Temporal lobe (tissue), 2 donors: Measurements from ENCODE around the genes GRAMD4 and TAFA5.

DNA sequence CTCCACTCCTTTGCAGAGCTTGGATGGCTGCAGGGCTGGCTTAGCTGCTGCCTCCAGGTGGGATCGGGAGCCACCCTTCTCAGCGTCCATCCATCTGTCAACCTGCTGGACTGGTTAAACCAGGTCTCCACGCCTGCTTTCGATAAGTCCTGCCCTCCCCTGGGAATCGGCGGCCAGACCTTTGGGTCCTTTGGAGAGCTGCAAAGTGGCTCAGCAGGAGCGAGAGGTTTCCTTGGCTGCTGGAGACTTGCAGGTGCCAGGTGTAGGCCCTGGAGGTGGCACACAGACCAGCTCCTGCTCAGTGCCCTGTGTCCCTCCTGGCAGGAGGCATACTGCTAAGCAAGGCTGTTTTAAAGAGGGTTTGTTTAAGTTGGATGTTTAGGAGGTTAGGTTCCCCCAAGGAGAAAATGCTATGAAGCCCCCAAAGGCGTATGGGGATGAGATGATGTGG is 23.2 kb upstream of the GRAMD4 start:
- RAMPAGE, long total RNA = no peak

DNA sequence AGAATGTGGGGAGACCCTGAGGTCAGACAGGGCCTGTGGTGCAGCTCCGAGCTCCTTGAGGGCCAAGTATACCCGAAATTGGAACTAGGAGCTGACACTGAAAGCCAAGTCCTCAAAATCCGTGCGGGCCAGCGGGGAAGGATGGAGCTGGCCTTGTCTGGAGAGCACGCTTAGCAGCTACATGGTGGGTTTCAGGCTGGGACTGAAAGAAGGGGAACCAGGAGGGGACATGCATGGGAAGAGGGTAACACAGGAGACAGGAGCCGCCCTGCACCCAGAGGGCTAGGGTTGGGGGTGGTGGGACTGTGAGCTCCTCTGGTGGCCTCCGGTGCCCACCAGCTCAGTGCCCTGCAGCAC is 21.5 kb upstream of the GRAMD4 start:
- RAMPAGE, long total RNA = no peak

GRCh38 chr22:46599018-46599198 is 21.3 kb upstream of the GRAMD4 start:
- RAMPAGE, long total RNA = no peak

DNA sequence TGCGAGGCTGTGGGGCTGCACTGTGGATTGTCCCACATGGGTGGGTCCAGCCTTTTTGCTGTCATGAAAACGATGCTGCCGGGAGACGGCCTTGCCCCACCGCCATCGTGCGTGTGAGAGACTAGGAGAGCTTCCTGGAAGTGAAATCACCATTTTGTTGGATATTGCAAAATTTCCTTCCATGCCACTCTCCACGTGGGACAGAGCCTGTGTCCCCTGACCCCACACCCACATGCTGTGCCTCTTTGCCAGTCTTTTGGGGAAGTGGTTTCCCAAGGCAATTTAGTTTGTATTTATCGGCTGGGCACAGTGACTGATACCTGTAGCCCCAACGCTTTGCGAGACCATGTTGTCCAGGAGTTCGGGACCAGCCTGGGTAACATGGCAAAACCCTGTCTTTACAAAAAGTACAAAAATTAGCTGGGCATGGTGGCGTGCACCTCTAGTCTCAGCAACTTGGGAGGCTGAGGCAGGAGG is 18.1 kb upstream of the GRAMD4 start:
- RAMPAGE, long total RNA = no peak

DNA sequence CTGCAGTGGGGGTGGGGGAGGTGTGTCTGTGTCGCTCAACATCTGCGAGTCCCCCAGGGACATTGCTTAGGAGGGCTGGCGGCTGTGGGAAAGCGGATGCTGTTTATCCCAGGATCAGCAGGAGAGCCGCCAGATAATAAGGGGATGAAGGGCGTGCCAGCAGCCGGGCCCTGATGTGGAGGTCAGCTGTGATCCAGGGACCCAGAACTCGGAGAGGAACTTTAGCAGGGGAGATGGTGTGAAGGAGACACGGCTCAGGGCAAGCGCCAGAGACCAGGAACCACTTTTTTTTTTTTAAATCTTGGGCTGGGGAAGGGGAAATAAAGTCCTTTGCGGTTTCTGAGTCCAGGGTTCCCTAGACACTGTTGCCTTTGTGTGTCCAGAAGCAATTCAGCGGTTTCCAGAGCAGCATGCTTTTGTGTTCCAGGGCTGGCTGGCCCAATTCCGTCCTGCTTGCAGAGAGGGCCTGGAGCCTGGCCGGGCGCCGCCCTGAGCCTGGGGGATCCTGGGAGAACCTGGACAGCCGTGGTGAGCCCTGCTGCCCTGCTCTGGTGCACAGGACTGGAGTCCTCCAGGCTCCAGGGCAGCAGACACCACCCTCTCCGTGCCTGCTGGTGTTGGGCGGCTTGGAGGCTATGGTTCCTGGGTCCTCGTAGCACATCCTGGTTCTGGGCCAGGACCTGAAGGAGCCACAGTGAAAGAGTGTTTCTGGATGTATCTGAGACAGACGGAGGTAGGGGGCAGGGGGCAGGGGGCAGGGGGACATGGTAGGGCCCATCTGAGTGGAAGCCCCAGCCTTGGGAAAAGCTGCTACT is at the start of gene GRAMD4:
Gene GRAMD4, plus strand, starts transcription at position 554 of the 815 bp plus-strand sequence.
- RAMPAGE, long total RNA = no peak

GRCh38 chr22:46750853-46751502 is 11.5 kb upstream of the TBC1D22A start:
- RAMPAGE, long total RNA = no peak

DNA sequence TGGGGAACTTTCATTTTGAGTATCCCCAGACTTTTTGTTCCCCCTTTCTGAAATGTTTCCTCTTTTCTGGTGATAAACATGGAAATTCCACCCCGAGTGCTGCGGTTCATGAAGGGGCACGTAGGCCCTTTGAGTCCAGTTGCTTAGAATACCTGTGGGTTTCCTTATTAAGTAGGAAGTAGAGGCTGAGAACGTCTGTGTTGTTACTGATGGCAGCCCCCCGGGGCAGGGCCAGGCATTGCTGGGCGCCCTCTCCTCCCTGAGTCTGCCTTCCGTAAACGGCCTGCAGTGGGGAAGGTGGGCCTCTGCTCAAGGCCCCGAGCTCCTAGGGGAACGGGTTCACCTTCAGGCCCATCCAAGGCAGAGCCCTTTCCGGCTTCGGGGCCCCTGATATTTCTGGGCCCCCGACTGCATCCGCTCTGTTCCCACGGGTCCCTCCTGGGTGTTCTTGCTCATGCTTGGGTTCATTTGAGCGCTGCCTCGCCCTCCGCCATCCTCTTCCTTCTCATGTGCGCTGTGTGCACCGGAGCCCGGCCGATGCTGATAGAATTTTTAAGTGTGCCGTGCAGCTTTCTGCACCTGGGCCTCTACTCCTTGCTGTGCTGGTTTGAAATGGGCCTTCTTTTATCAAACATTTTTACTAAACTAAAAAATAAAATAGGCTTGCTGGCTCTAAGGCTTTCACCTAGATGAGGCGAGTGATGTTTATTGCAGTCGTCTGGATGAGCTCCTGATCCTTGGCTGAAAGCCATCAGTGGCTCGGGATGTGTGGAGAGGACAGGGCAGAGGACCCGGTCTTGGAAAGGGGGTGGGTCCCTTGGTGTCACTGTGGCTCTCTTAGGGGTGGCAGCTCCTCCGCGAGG is 12.1 kb downstream of the TBC1D22A start:
- RAMPAGE, long total RNA = no peak

DNA sequence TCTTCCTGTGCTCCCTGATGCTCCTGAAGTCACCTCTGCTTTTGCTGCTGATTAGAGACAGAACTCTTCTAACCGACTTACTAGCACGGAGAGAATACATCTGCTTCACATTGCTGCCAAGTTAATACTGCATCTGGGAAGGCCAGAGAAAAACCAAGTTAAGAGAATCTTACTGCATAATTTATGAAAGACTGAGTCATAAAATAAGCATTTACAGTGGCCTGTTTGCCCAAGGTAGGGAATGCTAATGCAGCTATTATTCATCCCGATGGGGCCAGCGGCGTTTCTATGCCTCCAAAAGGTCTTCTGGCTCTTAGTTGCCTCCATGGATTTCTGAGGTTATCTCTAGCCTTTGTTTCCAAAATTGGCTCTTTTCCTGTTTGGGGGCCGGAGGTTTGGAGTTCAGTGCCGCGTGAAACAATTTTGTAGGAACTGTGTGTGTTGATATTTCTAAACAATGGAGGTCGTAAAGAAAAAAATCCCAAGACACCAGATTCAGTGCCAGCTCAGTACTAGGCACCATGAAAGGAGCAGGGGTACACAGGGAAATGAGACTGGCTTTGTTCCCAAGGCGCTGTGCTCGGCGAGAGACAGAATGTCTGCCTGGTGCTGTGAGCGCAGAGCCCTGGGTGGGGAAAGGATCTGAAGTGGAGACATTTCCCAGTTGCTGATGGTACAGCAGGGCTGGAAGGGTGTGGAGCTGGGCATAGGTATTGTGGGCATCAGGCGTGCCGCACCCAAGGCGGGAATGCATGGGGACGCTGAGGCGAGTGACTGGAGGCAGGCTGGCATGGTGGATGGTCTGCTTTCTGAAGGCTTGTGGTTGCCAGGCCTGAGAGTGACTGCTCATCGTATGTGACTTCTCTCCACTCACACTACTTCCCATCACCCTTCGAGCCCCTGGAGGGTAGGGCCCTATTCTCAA is 67.2 kb downstream of the TBC1D22A start:
- RAMPAGE, long total RNA = no peak

GRCh38 chr22:46936168-46936976 is 173.9 kb downstream of the TBC1D22A start:
- RAMPAGE, long total RNA = no peak

DNA sequence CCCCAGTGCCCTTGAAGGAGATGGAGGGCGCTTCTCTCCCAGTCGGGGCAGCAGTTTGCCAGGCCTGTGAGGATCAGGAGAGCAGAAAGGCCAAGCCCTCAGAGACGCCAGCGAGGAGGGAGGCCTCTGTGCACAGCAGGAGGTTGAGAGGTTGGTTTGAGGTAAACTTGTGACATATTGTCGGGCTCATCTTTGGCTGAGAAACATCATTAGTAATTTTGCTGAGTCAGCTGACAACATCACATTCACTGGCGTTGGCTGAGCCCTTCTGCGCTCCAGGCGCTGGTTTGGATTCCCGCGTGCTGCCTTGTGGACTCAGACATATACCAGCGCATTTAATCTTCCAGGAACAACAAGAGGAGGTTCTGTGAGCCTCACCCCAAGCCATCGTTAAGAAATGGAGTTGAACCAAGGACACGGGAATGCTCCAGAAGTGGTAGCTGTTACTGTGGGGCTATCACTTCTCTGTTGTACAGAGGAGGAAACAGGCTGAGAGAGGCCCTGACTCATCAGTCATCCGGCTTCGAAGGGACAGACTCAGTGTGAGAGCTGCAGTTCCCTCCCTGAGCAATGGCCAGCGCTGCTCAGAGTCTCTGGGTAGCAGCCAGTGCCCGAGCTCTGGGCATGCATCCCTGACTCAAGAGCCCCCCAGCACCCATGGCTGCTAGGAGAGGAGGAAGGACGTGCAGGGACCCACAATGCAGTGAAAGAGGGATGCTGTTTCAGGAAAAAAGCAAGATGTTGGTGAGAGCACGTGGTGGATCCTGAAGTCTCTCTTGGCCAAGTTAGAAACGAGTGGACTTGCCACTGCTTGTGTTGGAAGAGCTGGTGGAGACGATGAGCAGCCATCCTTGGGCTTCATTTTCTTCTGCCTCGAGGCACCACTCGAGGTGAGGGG is 291.3 kb downstream of the TBC1D22A start:
- RAMPAGE, long total RNA = no peak

- RAMPAGE, long total RNA = no peak
These were observed 317.8 kb downstream of the TBC1D22A start for GRCh38 chr22:47080097-47080768.

DNA sequence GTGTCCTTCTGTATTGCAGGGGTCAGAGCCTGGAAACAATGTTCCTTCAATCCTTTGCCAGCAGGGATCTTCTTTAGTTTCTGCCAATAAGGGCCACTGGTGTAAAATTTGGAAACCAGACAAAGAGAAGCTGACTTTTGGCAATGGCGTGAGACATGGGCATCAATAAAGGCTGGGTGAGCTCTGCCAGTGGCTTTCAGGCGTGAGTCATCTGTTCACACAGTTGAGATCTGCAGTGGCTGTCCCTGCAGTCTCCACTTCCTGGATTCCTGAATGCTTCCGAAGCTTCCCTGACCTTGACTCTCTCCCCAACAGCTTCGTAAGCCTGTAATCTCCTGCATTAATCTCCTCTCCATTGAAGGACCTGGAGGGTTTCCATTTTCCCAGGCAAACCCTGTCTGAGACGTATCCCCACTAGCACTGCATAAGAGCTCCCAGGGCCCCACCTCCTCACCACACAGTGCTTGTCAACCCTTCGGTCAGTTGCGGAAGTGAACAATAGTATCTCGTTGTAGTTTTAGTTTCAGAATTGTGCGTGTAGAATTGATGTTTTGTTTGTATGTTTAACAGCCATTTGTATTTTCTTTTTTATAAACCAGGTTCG is 574.7 kb downstream of the TBC1D22A start:
- RAMPAGE, long total RNA = no peak

GRCh38 chr22:48478002-48478655 is 11.2 kb upstream of the TAFA5 start:
- RAMPAGE, long total RNA = no peak

GRCh38 chr22:48489006-48489911 is at the start of gene TAFA5:
Gene TAFA5, plus strand, starts transcription at chr22:48489553.
- RAMPAGE, long total RNA = no peak

- RAMPAGE, long total RNA = no peak
These were observed 231.8 kb downstream of the TAFA5 start for GRCh38 chr22:48721229-48721541.

DNA sequence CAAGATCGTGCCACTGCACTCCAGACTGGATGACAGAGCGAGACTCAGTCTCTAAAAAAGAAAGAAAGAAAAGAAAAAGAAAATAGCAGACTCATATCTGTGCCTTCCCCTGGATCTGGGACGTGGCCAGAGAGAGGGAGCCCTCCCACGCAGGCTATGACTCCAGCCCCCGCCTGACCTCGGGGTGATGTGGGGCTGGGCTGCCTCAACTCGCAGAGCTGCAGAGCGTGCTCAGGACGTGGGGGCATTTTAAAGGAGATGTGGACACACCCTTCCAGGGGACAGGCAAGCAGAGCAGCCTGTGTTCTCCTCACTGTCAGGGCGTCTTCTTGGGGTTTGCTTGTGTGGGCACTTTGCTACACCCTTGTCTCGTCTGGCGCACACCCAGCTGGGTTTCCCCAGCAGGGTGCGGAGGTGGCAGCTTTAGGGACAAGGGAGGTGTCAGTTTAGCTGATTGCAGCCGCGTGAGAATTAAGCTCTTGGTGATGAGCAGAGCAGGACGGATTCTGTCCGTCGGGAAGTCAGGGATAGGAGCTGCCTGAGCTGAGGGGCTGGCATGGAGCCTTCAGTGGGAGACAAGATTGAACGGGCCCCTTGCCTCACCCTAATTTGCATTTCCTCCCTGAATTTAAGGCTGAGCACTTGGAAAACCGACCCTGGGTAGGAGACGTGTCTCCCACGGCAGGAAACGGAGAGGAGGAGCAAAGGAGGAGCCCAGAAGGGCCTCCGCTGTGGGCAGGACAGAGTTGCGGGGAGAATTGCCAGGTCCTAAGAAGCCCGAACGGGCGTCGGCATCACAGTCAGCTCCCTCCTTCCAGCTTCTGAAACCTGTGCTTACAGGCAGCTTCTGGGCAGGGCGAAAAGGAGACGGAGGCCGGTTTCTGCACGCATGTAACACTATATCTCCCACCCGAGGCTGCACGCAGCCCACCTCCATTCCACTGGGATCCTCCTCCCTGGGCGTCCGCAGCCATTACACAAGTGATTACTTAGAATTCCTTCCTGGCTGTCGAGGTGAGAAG is 346.1 kb downstream of the BRD1 start:
- RAMPAGE, long total RNA = no peak

DNA sequence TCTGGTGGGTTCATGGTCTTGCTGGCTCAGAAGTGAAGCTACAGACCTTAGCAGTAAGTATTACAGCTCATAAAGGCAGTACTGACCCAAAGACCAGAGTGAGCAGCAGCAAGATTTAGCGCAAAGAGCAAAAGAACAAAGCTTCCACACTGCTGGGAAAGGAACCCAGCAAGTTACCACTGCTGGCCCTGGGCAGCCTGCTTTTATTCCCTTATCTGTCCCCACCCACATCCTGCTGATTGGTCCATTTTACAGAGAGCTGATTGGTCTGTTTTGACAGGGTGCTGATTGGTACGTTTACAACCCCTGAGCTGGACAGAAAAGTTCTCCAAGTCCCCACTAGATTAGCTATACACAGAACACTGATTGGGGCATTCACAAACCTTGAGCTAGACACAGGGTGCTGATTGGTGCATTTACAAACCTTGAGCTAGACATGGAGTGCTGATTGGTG is 158.4 kb downstream of the BRD1 start:
- RAMPAGE, long total RNA = no peak

DNA sequence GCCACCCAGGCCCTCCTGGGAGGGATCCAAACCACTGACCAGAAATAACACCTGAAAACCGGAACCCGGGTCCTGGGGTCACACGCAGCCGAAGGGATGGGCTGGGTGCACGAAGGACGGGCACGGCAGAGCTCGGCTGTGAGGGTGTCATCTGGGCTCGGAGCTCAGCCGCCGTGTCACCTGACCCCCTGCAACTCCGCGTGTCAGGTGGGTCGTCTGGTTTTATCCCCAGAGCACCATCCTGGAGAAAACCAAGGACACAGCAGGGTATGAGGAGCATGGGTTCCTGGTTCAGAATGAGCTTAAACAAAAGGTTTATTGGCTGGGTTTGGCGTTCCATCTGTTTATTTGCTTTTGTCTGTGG is 102.0 kb downstream of the BRD1 start:
- RAMPAGE, long total RNA = no peak

DNA sequence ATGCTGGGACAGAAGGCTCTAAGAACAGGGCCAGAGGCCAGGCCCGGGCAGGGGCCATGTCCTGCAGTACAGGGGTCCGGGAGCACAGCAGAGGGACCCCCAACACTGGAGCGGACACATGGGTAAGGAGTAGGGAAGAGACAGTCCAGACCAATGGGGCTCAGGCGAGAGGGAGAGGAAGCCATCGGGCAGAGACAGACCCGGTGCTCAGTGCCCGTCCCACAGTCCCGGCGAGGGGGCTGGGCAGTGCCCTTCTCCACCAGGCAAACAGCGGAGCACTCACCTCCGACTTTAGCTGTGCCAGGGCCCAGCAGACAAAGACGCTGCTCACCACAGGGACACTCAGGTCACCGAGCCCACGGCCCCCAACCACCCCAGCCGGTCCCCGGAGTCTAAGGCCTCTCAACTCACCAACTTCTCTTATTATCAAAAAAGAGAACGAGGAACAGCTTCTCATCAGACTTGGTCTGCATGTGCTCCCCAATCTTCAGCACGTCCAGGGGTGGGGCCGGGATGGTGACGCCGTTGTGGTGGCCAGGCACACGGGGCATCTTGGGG is 52.4 kb downstream of the BRD1 start:
- RAMPAGE, long total RNA = no peak

DNA sequence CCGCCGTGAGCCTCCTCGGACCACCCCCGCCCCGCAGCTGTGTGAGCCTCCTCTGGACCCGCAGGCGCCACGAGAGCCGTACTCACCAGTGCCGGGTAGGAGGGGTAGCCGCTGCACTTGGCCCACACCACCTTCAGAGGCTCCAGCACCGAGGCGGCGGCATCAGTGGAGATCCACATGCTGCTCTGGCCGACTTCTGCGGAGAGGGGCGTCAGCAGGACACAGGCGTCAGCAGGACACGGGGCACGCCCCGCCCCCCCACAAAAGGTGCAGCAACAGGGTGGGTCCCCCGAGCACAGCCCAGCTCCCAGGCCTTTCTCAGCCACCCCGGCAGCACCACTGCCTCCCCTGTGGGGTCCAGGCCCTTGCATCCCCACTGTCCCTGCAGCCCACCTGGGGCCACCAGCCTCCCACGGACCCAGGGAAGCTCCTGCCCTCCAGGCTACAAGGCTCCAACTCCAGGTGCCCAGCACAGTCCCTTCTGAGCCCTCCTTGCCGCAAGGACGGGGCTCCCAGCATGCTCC is 51.6 kb downstream of the BRD1 start:
- RAMPAGE, long total RNA = no peak